Aorta (tissue), 1 donor: ENCODE measurements around the genes LTN1, KRTAP25-1, KRTAP26-1, KRTAP13-2 and KRTAP19-7.

DNA sequence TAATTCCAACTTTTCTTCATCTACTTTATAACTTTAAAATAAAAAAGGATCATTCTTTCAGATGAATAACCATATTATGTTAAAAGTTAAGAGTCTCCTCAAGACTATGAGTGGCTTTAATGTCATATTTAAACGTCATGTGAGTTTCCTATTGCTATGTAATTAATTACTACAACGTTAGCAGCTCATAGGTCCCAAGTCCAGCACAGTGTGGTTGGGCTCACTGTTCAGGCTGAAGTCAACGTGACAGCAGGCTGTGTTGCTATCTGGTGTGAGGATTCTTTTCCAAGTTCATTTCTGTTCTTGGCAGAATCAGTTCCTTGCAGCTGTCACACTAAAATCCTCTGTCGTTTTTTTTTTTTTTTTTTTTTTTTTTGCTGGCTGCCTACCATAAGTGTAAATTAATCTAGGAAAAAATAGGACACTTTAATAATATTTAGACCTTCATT is 785.9 kb downstream of the N6AMT1 start:
- PRO-cap, result no peak

DNA sequence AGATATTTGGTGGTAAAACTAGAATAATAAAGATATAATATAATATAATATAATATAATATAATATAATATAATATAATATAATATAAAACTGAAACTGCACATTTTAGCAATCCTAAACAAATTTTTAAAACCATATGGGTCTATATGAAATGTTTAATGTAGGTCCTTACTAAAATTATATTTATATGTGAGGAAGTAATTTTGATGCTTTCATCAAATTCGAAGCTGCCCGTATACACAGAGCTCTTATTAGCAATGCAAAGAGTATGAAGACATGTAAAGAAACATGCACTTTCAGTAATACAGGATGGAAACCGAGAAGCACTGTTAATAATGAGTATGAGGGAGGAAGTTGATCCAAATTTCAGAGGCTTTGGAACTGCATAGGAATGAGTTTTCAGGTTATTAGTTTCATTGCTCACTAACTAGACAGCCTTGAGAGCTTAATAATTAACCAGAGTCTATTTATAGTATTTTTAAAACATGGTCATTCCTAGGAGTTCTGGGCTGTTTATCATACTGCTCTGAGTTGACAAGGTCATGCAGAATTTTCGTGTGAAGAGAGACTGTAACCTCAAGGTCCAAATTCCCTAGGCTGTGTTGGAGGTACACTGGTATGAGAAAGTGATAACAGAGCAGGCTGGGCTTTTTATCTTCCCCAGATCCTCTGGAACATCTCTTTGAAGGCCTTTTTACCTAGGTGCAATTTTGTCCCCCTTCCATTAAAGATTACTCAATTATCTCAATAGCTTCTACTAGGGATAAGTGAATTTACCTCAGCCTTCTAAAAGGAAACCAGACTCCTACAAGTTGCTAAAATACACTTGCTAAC is 628.9 kb downstream of the N6AMT1 start:
- PRO-cap, result no peak

DNA sequence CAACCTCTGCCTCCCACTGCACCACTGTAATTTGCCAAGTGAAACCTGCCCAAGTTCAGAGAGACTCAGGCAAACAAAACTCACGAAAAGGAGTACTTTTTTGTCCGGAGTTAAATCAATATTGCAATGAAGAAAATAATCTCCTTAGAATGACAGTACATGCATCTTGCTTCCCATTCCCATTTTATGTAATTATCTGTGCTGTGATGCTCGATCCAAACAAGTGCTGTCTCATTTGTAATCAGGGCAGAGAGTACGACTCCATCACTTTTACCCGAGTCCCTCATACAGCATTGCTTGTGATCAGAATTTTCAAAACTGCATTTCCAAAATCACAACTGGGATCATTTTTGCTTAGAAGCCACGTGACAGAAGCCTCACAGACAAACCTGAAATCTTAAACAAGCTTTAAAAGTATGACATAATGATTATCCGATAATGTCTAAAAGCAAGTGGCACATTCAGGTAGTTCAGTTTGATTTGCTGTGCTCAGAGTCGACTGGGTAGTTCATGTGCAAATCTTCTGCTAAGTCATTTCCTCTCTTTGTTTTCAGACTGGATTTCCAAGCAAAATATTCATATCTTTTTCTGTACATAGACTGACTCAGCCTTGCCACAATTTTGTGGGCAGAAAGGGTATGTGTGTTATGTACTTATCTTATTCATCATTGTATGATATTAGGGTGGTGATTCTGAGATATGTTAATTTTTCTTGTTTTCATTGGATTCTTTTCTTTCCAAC is 248.4 kb downstream of the N6AMT1 start:
- PRO-cap, result unidirectional peak, minus-strand start at position 477 of the sequence

DNA sequence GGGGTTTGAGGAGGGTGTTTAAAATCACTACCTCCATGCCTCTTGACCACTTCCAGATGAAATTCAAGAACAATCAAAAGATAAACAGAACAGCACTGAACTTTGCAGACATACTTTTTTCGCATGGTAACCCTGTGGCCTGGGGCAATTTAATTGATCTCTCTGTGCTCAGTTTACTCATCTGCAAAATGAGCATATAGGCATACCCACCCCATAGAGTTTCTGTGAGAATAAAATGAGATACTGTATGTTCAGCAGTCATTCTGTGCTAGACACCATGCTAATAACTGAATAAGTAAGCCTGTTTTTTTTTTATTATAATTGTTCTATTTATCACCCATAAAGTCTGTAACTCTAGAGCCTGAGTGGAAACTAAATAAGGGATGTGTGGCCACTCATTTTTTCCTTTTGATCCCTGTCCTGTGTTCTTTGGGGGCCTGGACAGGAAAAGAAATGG is 86.9 kb downstream of the N6AMT1 start:
- PRO-cap, result no peak

- PRO-cap, result no peak
Observed at GRCh38 chr21:28803561-28804586, 81.3 kb downstream of the N6AMT1 start.

DNA sequence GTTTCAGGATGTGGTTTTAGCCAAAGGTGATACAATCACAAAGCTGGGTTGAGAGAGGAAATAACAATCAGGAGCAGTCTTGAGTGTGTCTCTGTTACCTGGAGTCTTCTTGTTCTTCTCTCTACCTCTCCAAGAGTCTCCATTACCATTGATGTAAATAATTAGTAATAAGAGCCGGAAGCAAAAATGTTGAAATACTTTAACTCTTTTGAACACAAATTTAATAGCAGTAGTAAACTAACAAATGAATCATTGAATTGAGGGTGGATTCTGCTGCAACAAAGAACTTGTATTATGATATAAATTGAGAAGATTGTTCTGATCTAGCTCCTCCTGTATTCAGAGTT is 52.9 kb downstream of the N6AMT1 start:
- PRO-cap, result no peak

GRCh38 chr21:28992519-28993298 is at the start of gene LTN1:
Gene LTN1, minus strand, starts transcription at chr21:28992877.
- PRO-cap, result bidirectional peak, plus-strand start at chr21:28993137, minus-strand start at chr21:28992847

GRCh38 chr21:29000055-29000734 is 7.5 kb upstream of the LTN1 start:
- PRO-cap, result no peak

GRCh38 chr21:29017772-29017980 is 1.5 kb downstream of the RWDD2B start:
- PRO-cap, result no peak

- PRO-cap, result no peak
Observed at GRCh38 chr21:29092152-29092443, 18.6 kb upstream of the CCT8 start.

DNA sequence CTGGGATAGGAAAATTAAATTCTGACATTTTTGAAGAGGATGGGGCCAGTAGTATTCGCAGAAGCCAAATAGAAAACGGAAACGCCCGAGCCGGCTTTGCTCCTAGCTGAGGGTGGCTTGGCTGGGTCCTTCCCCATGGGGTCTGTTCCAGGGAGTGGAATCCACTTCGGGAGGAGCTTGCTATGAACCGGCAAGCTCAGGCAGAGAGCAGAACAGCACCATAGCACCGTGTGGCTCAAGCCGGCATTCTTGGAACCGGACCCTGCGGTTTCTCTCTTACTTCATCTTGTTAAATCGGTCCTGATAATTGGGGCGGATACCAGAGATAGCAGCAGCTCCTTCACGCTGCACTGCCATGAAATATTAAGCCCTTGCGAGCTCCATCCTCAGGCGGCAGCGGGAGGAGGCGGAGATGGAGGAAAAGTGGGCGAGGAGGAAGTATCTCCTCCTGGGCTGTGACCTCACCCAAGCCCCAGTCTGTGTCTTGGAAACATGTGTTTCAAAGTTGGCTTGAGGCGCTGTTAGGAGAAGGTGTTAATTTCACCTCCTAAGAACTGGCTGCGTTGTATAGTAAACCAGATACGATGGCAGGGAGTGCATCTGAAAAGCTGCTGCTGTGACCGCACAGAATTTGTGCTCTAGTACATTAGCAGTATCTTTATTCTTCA is 25.0 kb downstream of the MAP3K7CL start:
- PRO-cap, result no peak

DNA sequence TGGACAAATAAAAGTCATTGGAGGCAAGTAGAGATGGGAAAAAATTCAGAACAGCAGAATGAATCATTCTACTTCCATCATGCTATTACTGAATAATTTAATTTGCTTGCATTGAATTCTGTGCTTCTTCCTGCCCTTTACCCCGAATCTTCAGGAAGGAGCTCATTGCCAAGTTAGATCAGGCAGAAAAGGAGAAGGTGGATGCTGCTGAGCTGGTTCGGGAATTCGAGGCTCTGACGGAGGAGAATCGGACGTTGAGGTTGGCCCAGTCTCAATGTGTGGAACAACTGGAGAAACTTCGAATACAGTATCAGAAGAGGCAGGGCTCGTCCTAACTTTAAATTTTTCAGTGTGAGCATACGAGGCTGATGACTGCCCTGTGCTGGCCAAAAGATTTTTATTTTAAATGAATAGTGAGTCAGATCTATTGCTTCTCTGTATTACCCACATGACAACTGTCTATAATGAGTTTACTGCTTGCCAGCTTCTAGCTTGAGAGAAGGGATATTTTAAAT is 44.2 kb downstream of the MAP3K7CL start:
- PRO-cap, result no peak

GRCh38 chr21:29182517-29183344 is 52.3 kb downstream of the MAP3K7CL start:
- PRO-cap, result no peak

DNA sequence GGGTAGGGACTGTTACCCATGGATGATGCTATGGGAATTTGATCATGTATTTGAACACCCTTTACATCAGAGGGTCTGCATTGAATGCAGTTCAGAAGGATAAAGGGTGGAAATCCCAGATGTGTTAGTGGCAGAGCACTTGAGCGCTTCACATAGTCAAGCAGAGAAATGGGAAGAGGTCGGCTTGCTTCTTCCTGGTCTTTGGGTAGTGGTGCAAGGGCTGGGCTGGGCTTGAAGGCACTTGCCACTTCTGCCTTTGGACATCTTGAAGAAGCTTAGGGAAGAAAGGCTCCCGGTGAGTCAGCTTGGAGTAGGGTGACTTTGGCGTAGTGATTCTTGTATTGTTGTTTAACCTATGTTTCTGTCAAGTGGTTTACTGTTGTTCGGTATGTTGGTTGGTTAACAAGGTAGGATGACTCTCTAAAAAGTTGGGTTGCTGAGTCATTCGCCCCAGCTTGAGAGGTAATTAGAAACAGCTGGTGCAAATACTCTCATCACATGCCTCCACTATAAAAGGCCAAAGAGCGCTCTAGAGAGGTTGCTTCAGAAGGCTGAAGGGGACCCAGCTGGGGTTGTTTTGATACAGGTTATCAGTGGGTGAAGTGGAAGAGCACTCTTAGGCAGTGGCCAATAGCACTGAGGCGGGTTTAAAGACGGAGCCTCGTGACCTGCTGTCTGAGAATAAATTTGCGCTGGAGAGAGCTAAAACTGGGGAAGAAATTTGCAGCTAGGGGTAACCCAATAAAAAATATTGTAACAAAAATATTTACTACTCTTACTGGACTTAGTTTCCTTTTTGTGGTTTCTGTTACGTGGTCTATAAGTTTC is 1.4 kb downstream of the BACH1 start:
- PRO-cap, result bidirectional peak, plus-strand start at position 244 of the sequence, minus-strand start at position 207 of the sequence

DNA sequence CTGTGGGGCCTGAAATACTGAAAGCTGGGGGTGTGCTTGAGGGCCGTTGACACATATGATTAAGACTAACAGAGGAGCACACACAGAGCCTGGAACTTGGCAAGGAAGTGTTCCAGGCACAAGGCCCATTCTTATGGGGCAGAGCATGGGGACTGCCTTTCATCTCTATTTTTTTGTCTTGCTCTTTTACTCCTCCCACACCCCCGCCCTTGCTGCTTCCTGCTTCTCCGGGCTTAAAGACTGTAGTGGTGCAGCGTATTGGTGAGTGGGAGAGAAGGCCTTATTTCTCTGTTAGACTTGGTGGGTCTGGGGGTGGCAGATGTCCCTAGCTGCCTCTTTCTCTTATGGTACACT is 137.5 kb downstream of the BACH1 start:
- PRO-cap, result no peak

DNA sequence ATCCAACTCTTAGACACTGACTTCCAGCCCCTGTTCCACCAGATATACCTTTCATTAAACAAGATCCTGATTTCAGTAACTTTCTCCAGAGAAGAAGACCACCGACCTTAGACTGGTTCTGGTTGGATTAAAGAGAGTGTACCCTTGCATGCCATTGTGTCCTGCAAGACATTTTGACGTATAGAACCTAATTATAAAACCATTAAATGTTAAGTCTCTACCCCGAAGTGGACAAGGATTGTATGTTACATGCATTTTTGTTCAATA is 257.2 kb downstream of the BACH1 start:
- PRO-cap, result no peak

- PRO-cap, result no peak
Observed at GRCh38 chr21:30289409-30289742, at the start of gene KRTAP25-1. Gene KRTAP25-1, minus strand, starts transcription at chr21:30289514.

GRCh38 chr21:30320301-30320592 is at the start of gene KRTAP26-1:
Gene KRTAP26-1, minus strand, starts transcription at chr21:30320315.
- PRO-cap, result no peak

GRCh38 chr21:30372027-30372326 is at the start of gene KRTAP13-2:
Gene KRTAP13-2, minus strand, starts transcription at chr21:30372271.
- PRO-cap, result no peak

GRCh38 chr21:30561054-30561659 is at the start of gene KRTAP19-7:
Gene KRTAP19-7, minus strand, starts transcription at chr21:30561314.
- PRO-cap, result no peak